ENCODE measurements around a stretch of chr13.

GRCh38 chr13:77150533-77151015 lies 123.6 kb upstream of the FBXL3 start:
- PRO-cap, 7 experiments, result no peak in any of the 7 experiments
- RAMPAGE, long total RNA, 2 experiments, result no peak in any of the 2 experiments

DNA sequence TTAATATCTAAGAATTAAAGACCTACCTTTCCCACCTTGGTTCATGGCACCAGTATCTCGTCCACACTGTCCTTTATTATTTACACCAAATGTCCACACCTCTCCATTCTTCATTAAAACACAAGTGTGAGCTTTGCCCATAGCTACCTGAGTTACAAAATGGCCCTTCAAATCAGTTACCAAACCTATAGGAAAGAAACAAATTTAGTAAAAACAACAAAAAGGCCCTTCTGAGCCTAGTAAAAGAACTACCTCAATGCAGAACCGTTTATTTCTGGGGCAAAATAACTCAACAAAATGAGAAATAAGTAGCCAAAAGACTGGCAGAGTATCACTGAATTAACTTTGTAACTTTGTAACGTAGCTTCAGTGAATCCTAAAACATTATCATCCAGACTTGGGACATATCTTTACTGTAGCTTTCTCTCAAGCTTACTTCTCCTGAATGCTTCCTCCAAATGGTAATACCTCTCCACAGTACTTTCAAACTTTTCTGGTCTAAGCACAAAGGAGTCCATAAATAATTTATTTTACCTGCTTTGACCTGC lies 69.2 kb downstream of the MYCBP2 start:
- PRO-cap, 7 experiments, result no peak in any of the 7 experiments
- RAMPAGE, long total RNA, 2 experiments, result no peak in any of the 2 experiments

DNA sequence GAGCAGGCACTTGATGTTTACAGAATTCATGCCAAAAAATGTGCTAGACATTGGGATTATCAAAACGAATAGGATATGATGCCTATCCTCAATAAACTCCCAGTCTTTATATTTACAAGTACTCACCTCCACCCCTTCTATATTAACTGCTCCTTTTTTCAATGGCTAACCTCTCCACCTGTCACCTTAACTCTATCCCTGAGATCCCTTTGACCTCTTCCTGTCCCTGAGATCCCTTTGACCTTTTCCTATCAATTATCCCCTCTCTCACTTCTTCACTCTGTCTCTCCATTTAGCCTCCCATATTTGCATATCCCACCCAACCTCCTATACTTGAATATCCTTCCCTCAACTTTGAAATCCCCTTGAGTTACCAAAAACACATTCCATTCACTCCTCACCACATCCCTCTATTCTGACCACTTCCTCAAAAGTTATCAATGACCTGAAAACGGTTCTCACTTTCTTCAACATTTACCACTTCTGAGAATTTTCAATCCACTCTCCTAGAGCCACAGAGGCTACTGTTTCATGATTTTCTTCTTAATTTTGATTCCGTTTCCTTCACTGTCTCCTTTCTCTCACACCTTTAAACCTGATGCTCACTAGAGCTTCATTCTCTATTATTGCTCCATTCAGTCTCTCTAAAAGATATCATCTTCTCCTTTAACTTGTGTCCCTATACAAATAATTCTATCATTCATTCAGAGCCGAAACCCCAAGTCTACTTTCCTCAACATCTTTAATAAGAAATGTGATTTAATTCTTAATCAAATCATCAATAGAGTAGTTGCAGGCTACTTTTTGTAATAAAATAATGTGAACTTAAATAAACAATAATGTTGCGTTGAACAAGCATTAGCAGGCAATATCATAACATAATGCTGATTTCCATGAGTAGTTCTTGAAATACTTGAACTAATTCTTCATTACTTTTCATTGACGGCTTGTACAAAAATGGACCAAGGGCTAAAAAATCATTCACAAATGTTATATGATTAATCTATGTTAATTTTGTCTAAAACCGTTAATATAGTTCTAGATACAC lies 2.9 kb downstream of the MYCBP2 start:
- PRO-cap, 7 experiments, result no peak in any of the 7 experiments
- RAMPAGE, long total RNA, 2 experiments, result no peak in any of the 2 experiments

DNA sequence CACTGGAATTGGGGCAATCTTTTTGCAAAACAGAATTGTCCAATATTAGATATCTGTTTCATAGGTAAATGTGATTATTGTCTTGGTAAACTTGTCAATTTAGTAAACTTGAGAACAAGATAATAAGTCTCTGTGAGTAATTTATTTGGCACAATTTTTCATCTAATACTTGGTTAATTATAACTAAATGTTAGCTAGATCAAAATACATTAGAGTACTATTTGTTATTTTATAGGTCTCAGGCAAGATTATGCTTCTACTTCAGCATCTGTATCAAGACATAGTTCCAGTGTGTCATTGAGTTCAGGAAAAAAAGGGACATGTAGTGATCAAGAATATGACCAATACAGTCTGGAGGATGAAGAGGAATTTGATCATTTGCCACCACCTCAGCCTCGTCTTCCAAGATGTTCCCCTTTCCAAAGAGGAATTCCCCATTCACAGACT lies 48.8 kb downstream of the SLAIN1 start:
- PRO-cap, 7 experiments, result no peak in any of the 7 experiments
- RAMPAGE, long total RNA, 2 experiments, result no peak in any of the 2 experiments

- PRO-cap, 7 experiments, result no peak in any of the 7 experiments
- RAMPAGE, long total RNA, 2 experiments, result no peak in any of the 2 experiments
Measured at GRCh38 chr13:77897019-77897261, 21.7 kb downstream of the EDNRB start.

GRCh38 chr13:77946414-77946902 lies 27.8 kb upstream of the EDNRB start:
- PRO-cap, 7 experiments, result no peak in any of the 7 experiments
- RAMPAGE, long total RNA, 2 experiments, result no peak in any of the 2 experiments

- PRO-cap, 7 experiments, result no peak in any of the 7 experiments
- RAMPAGE, long total RNA, 2 experiments, result no peak in any of the 2 experiments
Measured at GRCh38 chr13:77980274-77980768, 61.7 kb upstream of the EDNRB start.

GRCh38 chr13:78609032-78609981 lies 6.0 kb upstream of the POU4F1 start:
- PRO-cap, 7 experiments, result peak in 1 of 7 experiments; most common plus-strand start chr13:78609783 (in 1)
- RAMPAGE, long total RNA, 2 experiments, result no peak in any of the 2 experiments

DNA sequence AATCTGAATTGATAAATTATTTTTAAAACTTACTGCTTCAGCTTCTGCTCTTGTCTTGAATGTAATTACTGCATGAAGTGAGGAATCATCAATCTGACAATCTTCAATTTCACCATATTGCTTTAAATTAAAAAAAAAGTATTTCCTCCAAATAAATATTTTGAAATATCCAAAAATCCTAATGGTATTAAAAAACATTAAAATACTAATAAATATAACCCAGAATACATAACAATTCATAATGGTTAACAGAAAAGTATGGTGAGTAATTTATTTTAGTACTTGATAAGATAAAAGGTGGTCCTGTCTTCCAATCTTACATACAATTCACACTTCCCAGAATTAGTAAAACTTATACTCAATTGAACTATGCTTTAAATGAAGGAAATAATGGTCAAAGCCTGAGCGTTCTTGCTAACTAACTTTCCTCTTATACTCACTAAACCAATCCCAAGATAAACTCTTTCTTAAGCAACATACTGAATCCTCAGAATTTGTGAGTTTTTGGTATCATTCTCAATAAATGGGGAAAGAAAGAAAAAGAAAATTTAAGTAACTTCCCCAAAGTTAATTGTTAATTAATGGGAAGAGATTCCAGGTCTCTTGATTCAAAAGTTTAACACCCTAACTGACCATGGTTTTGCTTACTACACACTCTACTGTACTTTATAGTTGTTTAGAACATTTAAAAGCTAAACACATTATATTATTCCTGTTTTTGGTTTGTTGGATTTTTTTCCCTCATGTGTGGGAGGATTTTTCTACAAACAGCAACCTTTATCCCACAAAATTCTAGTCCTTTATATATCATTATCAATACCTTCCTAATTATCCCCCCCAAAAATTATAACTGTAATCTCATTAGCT lies 71.5 kb downstream of the RBM26 start:
- PRO-cap, 7 experiments, result no peak in any of the 7 experiments
- RAMPAGE, long total RNA, 2 experiments, result no peak in any of the 2 experiments

GRCh38 chr13:79484952-79485657 lies 4.2 kb downstream of the NDFIP2 start:
- PRO-cap, 7 experiments, result no peak in any of the 7 experiments
- RAMPAGE, long total RNA, 2 experiments, result no peak in any of the 2 experiments

GRCh38 chr13:79998459-79998820 lies 342.5 kb downstream of the SPRY2 start:
- PRO-cap, 7 experiments, result peak in 4 of 7 experiments; most common plus-strand start chr13:79998624 (in 3)
- RAMPAGE, long total RNA, 2 experiments, result no peak in any of the 2 experiments

DNA sequence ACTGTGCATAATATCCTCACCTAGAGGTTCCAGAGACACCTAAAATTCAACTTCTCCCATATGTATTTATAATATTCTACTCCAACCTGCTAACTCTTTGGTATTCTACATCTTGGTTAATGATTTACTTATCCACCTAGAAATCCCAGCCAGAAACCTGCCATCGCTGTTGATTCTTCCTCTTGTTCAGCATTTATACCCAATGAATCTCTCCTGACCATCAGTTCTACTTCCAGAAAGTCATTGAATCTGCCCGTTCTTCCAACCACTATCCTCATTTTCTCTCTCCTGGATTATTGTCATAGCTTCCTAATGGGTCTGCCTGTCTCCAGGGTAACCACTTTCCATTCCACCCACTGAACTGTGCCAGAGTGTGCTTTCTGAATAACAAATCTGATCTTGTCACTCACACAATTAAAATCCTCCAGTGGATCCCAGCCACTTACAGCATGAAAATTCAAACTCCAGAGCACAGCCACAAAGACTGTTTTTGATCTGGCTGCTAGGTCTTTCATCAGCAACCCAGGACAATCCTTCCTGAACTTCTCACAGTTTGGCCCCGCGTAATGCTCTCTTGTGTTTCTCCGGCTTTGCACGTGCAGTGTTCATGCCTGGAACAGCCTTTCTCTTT lies 330.6 kb downstream of the SPRY2 start:
- PRO-cap, 7 experiments, result no peak in any of the 7 experiments
- RAMPAGE, long total RNA, 2 experiments, result no peak in any of the 2 experiments

DNA sequence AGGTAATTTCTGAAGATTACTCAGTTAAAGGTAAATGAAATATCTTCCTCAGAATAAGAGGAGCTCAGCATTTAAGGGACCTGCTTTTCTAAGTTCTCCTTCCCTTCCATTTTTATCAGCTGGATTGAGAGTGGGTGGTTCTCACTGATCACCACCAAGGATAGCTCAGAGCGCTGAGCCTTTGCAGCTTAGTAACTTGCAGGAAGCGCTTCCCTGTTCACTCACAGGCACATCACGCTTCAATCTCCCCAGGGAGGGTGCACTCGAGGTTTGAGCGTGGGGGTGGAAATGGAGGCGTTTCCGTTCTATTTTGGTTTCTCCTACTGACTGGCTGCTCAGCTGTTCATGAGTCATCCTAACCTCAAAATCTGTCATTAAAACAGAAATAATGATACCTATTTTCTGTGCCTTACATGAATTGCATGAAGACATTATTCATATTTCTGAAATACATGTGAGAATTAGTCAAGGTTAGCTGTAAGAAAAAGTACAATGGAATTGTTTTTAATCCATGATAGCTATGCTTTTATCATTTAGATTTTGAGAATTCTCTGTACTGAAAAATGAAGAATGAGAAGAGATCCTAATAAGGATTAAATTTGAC lies 292.1 kb downstream of the SPRY2 start:
- PRO-cap, 7 experiments, result no peak in any of the 7 experiments
- RAMPAGE, long total RNA, 2 experiments, result no peak in any of the 2 experiments

DNA sequence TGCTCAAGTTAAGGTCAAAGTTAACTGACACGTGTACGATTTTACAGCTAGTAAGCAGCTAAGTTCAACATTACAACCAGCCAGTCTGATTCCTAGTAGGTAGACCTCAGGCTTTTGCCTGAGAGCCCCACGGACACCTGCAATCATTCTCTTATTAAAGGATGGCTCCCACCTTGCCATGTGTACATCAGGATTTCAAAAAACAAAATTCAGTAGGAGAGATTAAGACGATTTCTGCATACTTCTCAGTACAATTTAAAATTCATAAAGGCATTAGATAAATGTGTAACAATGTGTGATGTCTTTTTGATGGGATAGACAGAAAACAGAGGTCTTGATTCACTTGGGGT lies 141.7 kb downstream of the SPRY2 start:
- PRO-cap, 7 experiments, result no peak in any of the 7 experiments
- RAMPAGE, long total RNA, 2 experiments, result no peak in any of the 2 experiments

- PRO-cap, 7 experiments, result no peak in any of the 7 experiments
- RAMPAGE, long total RNA, 2 experiments, result no peak in any of the 2 experiments
Measured at GRCh38 chr13:80303157-80303442, 37.8 kb downstream of the SPRY2 start.

DNA sequence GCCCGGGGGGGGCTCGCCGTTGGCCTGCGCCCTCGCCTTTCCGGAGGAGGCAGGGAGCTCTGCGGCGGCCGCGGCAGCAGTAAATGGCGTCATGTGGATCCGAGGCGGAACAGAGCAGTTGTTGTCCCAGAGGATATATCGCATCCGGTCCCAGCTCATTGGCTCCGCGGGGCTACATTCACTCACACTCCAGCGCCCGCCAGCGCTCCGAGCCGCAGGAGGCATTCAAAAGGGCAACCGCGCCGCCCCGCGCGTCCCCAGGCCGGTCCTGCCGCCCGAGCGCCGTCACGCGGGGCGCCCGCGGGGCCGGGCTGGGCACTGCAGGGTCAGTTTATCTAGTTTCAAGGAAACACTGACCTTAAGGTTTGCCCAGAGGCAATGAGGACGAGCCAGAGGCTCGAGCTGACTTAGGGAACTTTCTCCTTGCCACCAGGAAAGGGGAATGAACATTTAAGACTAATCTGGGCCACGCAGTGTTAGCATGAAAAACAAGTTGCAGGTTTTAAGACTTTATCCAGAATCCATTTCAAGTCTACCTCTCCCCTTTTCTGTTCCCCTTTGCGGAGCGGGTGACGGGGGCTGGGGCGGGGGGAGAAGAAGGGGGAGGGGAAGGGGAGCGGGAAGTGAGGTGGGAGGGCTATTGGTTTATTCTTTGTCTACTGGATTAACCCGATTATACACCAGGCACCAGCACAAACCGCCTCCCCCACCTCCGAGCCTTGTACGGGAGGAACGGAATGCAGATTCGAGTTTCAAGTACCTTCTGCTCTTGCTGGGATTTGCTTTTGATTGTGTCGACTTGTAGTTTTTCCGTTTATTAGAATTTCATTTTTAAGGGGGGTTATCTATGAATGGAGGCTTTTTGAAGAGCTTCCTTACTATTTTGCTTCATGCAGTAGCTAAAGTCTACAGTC lies 556 bp upstream of the SPRY2 start:
- PRO-cap, 7 experiments, result peak in 7 of 7 experiments; most common plus-strand start position 52 of the sequence (in 3); most common minus-strand start position 93 of the sequence (in 2)
- RAMPAGE, long total RNA, 2 experiments, result start-site peak on the minus strand in 1 of 2 experiments, centred at position 174 of the sequence, 6 reads per replicate

DNA sequence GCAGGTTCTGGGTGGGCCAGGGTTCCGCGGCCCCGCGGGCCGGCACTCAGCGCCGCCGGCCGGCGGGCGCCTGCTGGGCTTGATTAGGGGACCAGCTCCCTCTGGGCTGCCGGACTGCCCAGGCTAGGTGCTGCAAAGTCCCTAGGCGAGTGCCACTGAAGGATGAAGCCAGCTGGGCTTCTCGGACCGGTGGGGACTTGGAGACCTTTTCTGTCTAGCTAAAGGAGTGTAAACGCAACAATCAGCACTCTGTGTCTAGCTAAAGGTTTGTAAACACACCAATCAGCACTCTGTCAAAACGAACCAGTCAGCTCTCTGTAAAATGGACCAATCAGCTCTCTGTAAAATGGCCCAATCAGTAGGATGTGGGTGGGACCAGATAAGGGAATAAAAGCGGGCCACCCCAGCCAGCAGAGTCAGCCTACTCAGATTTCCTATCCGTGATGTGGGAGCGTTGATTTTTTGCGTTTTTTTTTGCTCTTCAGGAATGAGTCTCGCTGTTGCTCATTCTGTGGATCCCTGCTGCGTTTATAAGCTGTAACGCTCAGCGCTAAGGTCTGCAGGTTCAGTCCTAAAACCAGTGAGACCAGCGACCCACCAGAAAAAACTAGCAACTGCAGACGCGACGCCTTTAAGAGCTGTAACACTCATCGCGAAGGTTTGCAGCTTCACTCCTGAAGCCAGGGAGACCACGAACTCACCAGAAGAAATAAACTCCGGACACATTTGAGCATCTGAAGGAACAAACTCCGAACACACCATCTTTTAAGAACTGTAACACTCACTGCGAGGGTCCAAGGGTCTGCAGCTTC lies 435.8 kb downstream of the SLITRK6 start:
- PRO-cap, 7 experiments, result no peak in any of the 7 experiments
- RAMPAGE, long total RNA, 2 experiments, result no peak in any of the 2 experiments

DNA sequence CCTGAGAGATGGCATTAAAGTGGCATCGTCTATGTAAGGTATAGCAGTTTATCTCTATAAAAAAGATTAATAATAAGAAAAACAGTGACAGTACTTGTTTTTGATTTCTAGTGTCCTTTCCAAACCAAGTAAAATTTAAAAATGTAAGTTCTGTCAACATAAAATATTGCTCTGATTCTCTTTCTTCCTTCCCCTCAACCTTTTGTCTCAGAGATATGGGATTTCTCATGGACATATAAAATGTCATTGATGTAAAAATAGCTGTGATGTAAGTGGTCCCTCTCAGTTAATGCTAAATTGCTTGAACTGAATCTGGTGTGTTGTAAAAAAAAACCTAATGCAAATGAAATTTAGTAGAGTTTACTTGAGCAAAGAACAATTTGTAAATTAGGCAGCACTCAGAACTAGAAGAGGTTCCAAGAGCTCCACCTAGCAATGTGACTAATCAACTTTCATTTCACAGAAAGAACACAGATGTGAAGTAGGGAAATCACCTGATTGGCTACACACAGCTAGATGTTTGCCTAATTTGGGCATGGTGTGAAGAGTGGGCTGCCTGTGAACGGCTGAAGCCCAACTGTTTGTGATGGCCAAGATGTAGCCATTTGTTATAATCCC lies 724.6 kb upstream of the SLITRK5 start:
- PRO-cap, 7 experiments, result no peak in any of the 7 experiments
- RAMPAGE, long total RNA, 2 experiments, result no peak in any of the 2 experiments

- PRO-cap, 7 experiments, result no peak in any of the 7 experiments
- RAMPAGE, long total RNA, 2 experiments, result no peak in any of the 2 experiments
Measured at GRCh38 chr13:87356308-87357119, 314.7 kb upstream of the SLITRK5 start.

GRCh38 chr13:87720568-87721146 lies 49.5 kb downstream of the SLITRK5 start:
- PRO-cap, 7 experiments, result no peak in any of the 7 experiments
- RAMPAGE, long total RNA, 2 experiments, result no peak in any of the 2 experiments